ENCODE measurements around the genes TSN and PROC.

DNA sequence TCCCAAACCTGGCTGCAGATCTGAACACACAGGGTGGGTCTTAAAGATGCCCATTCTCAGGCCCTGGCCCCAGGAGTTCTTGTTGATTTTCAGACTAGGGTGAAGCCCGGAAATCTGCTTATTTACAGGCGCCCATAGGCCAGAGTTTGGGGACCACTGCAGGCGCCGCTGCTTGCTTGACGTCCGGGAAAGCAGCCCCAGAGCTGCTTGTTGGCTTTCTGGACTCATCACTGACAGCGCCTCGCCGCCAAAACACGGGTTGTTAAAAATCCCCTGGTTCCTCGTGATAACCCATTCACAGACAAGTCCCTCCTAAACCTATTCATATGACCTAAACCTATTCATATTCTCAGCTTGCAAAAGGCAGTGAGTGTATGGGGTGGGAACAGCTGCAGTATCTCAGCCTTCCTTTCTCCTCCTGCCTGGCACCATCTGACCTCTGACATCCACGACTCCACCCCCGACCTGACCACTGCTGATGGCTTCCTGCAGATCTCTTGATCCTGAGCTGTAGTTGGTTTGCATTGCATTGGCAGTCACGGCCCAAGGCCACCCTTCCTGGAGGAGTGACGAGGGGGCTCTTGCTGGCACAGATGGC lies 198.4 kb downstream of the GLI2 start:
- RRBS = 84% methylated on average over 6 of the region's 15 CpGs

GRCh38 chr2:121284111-121285055 lies 619 bp downstream of the TFCP2L1 start:
- RRBS = 3% methylated on average over 31 of the region's 74 CpGs

- RRBS = no CpG with 5 or more reads among the region's 4 CpGs
Measured at GRCh38 chr2:121363577-121364147, 78.7 kb upstream of the TFCP2L1 start.

DNA sequence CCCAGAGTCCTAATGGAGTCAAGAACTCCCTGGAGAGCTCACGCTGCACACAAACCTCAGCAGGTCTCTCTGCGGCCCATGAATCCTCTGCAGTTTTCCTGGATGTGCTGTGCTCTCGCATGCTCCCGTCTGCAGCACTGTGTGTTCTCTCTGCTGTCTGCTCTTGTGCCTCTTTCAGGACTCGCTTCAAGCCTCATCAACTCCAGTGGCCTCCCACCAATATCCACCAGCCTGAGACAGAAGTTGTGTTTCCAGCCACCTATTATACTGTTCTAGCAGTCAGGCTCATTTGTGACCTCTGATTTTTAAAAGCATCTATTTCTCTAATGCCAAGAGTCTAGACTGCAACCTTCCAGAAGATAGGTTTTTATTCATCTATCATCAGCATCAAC lies 94.2 kb downstream of the CLASP1 start:
- RRBS = no CpG with 5 or more reads among the region's 5 CpGs

- RRBS = no CpG with 5 or more reads among the region's 1 CpG
Measured at GRCh38 chr2:121565544-121565761, 83.8 kb downstream of the CLASP1 start.

- RRBS = no CpG with 5 or more reads among the region's 5 CpGs
Measured at GRCh38 chr2:121567980-121568542, 81.2 kb downstream of the CLASP1 start.

DNA sequence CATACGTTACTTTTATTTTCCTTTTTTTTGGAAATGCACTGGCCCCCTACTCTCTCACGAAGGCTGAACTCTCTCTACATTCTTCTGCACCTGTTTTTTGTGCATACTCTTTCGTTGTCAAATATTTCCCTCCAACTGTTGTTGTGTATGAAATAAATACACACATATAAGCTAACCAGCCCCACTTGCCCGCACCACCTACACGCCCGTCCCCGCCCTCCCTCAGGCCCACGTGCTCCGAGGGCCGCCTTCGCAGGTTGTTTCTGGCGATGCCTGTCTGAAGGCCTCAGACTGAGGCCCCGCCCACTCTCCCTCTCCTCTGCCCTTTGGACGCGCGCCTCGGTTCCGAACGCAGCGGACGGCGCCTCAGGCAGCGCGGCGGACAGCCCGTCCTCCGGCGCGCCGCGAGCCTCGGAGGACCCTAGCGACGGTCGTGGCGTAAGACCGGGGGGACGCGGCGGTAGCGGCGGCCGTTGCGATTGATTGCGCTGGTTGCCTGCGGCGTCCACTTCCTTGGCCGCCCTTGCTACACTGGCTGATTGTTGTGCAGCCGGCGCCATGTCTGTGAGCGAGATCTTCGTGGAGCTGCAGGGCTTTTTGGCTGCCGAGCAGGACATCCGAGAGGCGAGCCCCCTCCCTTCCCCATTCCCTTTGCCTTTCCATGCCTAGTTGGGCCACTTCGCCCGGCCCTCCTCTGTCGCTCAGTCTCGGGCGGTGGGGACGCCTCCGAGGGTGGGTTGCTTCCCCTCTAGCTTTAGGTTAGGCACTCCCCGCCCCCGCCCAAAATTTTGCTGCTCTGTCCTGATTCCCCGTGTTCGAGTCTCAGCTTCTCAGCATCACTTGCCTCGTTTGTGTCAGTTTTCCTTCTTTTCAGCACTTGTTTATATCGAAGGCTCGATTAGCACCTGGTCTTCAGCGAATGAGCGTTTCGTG lies at the start of gene TSN:
TSS of gene TSN (plus strand) at position 430 of the 933 bp plus-strand sequence.
- RRBS = under 1% methylated on average over 20 of the region's 72 CpGs

- RRBS = no CpG with 5 or more reads among the region's 3 CpGs
Measured at GRCh38 chr2:123133686-123134112, 891.4 kb upstream of the CNTNAP5 start.

DNA sequence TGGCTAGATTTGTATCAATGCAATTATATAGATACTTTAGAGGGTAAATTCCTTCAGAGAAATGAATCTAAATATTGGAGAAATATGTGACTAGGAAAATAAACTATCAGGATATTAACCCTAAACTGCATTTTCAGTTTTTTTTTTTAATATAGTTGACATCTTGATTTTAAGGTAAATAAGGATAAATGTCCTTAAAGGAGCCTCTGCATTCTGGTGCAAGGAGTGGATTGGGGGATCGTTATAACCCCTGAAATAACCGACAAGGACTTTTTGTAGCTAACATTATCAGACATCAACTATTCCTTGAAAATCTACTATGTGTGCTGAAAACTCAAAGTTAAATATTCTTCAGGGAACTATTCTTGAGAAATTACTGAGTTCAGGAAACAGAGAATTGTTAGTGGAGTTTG lies 4.0 kb upstream of the CNTNAP5 start:
- RRBS = no CpG with 5 or more reads among the region's 2 CpGs

- RRBS = no CpG with 5 or more reads among the region's 2 CpGs
Measured at GRCh38 chr2:124607006-124607233, 581.8 kb downstream of the CNTNAP5 start.

DNA sequence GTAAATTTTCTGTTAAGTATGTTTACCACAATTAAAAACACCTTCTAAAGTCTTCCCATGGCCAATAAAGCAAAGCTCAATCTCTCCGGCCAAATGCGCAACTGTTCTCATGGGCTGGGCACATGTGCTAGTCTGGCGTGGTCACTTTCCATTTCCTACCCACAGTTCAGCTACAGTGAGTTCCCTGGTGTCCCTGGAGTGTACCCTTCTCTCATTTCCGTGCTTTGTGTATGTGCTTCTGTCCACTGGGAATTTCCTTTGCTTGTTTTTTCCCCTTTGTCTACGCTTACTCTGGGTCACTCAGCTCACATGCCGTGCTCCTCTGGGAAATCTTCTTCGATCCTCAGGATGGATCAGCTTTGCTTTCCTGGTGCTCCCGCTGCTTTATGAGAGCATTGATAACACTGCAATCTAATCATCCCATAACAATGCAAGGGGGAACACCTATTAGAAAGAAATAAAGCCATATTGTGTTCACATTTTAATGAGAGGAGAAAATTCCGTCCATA lies 69.6 kb upstream of the GYPC start:
- RRBS = no CpG with 5 or more reads among the region's 9 CpGs

DNA sequence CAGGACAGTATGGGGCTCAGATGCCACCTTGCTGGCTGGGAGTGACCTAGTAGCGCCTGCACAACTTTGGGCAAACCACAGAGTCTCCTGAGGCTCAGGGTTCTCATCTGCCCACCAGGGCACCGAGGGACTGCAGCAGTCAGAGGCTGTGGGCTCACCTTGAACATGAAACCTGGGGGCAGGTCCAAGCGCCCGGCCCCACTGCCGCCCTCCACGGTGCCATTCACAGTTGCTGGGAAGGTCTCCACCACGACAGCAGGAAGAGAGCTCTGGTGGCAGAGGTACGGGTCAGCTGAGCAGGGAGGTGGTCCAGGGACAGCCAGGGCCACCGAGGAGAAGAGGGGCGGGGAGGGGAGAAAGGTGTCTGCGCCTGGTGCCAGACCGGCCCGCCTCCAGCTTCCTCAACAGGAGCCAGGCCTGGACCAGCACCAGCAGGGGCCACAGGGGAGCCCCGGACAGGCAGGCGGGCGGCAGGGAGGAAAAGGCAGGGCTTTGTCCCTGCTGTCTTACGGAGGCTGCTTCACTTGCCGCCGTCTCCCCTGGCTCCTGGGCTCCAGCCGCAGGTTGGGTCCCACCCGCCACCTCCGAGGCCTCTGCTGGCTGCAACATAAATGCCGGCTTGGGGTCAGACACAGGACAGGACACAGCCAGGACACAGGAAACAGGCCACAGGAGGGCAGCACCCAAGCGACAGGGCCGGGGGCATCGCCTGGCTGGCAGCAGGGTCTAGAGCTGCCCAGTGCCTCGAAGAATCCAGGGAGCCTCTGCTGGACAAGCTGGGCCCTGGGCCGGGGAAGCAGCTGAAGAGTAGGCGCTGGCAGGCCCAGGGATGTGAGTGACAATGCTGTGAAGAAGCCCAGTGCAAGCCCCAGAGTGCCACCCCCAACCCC lies 56.1 kb downstream of the BIN1 start:
- RRBS = 27% methylated on average over 8 of the region's 29 CpGs

DNA sequence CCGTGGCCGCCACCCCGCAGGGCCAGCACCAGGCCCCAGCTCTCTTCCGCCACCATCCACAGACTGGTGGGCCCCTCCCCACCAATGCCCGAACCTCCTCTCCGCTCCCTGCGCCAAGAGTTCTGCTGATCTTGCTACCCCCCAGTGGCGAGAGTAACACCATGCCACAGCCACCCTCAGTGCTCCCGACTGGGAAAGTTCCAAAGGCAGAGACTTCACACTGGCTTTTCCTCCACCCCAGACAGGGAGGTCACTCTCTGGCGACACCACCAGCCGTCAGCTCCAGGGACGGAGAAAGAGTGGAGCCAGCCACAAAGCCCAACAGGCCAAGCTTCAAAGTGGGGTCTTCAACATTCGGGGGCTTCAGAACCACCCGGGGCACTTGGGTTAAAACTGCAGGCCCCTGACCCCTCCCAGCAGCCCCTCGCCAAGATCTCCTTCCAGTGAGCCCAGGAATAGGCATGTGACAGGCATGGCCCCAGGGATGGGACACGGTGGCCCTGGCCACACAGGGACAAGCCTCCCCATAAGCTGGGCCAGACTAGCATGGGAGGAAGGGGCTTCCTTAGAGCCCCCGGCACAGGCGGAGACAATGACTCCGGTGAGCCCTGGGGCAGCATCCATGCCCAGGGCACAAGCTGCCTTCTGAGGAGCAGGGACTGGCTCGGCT lies 52.5 kb downstream of the BIN1 start:
- RRBS = no CpG with 5 or more reads among the region's 20 CpGs

GRCh38 chr2:127074228-127074723 lies 32.7 kb downstream of the BIN1 start:
- RRBS = no CpG with 5 or more reads among the region's 2 CpGs

- RRBS = no CpG with 5 or more reads among the region's 30 CpGs
Measured at GRCh38 chr2:127080288-127081443, 26.3 kb downstream of the BIN1 start.

GRCh38 chr2:127224987-127225380 lies 4.9 kb upstream of the CYP27C1 start:
- RRBS = no CpG with 5 or more reads among the region's 6 CpGs

GRCh38 chr2:127400975-127401950 lies 13.5 kb upstream of the MAP3K2 start:
- RRBS = 16% methylated on average over 14 of the region's 37 CpGs

- RRBS = no CpG with 5 or more reads among the region's 10 CpGs
Measured at GRCh38 chr2:127418207-127418569, at the start of gene PROC. Gene PROC, plus strand, starts transcription at chr2:127418427.

GRCh38 chr2:127463674-127464126 lies 45.5 kb downstream of the PROC start:
- RRBS = no CpG with 5 or more reads among the region's 7 CpGs

DNA sequence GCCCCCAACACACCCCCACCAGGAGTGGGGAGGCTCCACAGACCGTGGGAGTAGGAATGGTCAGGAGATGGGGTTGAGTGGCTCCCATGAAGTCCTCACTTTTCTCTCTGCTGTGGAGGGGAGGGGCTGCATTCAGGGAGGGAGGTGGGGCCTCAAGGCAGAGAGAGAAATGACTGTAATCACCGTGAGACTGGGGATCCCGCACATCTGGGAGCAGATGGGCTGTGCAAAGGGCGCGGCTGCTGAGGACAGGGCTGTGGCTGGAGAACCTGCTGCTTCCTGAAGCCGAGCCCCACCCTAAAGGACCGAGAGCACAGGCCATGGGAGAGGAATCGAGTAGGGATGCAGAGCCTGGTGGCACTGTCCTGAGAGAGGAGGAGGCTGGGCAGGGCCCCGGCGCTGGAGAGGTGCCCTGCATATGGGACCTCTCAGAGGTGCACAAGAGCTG lies 26.1 kb upstream of the GPR17 start:
- RRBS = no CpG with 5 or more reads among the region's 10 CpGs